Retinal pigment epithelial cell (primary cell): ENCODE measurements around a stretch of chr17.

DNA sequence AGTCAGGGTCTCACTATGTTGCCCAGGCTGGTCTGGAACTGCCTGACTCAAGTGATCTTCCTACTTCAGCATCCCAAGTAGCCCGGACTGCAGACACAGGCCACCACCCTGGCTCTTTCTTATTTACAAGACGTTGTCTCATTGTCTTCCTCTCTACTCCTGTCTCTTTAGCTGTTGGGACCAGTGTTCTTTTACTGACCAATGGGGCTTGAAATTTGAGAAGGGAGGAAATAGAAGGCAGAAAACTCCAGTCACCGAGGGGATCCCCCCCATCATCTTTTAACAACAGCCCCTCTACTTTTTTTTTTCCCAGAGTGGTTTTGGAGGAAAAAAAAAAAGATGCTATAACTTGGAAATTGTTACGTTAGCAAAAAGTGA is 1.2 kb downstream of the SCPEP1 start:
- RRBS: no CpG with 5 or more reads among the region's 4 CpGs

DNA sequence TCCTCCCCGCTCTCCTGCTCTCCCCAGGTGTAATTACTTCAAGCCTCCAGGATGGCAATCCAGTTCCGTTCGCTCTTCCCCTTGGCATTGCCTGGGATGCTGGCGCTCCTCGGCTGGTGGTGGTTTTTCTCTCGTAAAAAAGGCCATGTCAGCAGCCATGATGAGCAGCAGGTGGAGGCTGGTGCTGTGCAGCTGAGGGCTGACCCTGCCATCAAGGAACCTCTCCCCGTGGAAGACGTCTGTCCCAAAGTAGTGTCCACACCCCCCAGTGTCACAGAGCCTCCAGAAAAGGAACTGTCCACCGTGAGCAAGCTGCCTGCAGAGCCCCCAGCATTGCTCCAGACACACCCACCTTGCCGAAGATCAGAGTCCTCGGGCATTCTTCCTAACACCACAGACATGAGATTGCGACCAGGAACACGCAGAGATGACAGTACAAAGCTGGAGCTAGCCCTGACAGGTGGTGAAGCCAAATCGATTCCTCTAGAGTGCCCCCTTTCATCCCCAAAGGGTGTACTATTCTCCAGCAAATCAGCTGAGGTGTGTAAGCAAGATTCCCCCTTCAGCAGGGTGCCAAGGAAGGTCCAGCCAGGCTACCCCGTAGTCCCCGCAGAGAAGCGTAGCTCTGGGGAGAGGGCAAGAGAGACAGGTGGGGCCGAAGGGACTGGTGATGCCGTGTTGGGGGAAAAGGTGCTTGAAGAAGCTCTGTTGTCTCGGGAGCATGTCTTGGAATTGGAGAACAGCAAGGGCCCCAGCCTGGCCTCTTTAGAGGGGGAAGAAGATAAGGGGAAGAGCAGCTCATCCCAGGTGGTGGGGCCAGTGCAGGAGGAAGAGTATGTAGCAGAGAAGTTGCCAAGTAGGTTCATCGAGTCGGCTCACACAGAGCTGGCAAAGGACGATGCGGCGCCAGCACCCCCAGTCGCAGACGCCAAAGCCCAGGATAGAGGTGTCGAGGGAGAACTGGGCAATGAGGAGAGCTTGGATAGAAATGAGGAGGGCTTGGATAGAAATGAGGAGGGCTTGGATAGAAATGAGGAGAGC is 20.7 kb downstream of the AKAP1 start:
- RRBS: no CpG with 5 or more reads among the region's 28 CpGs

DNA sequence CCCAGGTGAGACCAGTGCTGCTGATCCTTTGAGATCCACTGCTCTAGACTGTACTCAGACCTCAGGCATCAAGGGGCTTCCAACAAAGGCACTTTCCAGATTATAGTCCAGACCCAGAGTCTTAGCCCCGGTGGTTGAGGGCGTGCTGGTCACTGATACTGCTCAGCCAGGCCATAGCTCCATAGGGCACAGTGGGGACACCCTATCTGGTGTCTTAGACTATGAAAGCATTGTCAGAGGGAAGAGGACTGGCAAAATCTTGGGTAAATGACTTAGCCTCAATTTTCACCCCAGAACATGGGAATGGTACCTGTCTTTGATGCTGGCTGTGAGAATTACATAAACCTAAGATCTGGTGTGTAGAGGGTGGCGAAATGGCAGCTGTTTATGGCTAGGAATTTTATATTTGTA is 32.1 kb downstream of the AKAP1 start:
- RRBS: no CpG with 5 or more reads among the region's 3 CpGs

DNA sequence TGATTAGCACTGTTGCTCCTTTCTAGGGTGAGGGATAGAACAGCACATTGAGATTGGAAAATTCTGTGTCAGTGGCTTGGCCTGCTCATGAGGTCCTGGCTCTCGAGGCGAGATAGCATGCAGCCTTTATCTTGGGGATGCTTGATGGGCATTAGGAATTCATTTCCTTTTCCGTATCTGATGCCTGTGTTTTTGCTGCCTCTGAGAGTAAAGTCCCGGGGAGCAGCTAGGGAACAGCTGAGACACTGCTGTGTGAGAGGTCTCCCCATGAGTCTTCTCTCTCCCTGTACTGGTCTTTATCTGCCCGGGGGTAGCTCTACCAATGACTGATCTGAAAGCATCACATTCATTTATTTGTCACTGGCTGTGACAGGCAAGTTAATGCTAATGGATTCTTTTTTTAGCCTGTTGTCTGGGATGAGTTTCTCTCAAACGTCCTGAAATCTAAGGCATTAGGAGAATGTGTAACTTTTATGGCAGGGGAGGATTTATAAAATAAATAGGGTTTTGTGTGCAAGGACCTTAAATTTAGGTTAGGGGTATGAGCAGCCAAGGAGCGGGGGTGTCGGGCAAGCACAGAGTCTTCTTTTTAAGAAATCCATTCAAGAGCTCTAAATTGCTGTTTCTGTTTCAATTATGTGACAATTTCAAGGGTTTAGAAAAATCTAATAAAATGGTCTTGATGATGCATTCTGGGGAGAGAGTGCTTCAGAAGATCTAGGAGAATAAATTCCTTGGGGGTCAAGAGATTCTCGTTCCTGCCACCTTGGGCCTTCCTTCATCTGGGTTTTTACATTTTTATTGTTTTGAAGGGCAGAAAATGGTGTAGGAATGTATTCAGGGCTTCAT is 14.7 kb downstream of the MSI2 start:
- RRBS: 63% methylated on average over 2 of the region's 9 CpGs

GRCh38 chr17:57284466-57284901 is 28.2 kb downstream of the MSI2 start:
- RRBS: no CpG with 5 or more reads among the region's 3 CpGs

- RRBS: no CpG with 5 or more reads among the region's 17 CpGs
Observed at GRCh38 chr17:57287712-57288775, 31.7 kb downstream of the MSI2 start.

- RRBS: no CpG with 5 or more reads among the region's 12 CpGs
Observed at GRCh38 chr17:57295093-57296355, 39.2 kb downstream of the MSI2 start.

- RRBS: no CpG with 5 or more reads among the region's 5 CpGs
Observed at GRCh38 chr17:57434736-57435435, 178.6 kb downstream of the MSI2 start.

DNA sequence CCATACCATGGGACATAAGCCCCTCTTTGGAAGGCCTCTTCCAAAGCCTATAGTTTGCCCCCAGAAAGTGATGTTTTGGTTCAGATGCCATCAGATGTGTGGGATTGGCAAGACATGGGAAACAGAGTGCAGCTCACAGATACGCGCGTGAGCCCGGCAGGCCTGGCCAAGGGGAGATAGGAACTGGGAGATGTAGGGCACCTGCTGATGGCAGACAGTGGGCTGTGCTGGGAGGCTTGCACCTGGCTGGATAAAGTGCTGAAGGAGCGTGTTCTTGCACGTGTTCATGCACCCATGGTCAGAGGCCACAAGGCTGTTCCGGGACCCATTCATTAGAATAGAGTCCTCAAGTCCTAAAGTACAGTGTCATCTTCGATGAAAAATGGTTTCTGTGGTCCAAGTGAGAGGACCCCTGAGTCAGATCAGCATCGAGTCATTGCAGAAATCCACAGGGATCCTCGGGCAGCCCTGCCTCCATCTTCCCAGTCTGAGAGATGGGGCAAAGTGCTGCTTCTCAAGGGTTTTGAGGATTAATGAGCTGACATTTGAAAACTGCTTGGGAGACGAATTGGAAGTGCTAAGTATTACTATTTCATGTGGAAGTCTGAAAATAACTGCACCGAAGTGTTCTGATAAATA is 236.4 kb downstream of the CCDC182 start:
- RRBS: no CpG with 5 or more reads among the region's 12 CpGs

DNA sequence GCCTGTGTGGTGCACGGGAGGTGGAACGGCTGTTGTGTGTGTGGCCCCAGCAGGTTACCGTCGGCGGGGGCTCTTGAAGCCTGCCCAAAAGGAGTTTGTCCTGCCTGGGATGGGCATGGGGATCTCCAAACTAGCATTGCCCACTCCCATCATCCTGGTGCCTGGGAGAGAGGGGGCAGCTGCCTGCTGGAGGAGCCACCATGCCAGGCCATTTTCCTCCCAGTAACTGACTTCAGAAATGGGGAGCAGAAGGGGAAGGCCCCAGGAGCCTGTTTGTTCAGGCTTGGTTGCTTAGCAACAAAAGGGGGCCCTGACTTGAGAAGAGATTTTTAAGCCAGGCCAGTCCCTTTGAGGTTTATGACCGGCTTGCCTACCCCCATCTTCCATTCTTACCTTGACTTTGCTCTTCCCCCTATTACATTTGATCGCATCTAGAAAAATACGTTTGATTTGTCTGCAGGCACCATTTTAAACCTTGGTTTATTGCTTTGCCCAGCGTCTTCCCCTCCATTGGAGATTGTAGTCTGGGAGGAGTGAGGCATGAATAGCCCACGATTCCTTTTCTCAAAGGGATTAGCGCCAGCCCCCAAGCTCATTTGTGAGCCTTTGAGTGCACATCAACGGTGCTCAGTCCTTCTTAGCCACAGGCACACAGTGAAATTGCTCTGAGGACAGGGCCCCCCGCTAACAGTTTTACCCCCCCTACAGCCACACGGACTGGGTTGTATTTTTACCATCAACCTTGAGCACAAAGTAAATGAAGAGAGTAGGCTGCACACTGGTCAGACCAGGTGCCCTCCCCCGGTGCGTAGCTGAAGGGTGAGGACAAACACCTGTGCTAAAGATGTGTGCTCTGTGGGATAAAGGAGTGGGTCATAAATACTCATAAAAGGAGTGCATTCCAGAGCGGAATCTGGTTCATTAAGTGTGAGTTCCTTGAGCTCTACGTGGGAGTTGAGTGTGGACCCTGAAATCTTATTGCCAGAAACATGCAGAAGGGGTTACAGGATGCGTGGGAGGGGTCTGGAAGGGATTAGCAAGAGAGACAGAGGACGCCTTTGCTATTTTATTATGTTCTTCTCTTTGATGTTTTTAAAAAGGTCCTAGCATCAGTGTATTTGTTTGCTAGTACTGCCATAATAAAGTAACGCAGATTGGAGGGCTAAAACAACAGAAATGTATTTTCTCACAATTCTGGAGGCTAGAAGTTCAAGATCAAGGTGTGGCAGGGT is 217.3 kb downstream of the CCDC182 start:
- RRBS: no CpG with 5 or more reads among the region's 21 CpGs

- RRBS: no CpG with 5 or more reads among the region's 10 CpGs
Observed at GRCh38 chr17:57548447-57549112, 196.5 kb downstream of the CCDC182 start.

DNA sequence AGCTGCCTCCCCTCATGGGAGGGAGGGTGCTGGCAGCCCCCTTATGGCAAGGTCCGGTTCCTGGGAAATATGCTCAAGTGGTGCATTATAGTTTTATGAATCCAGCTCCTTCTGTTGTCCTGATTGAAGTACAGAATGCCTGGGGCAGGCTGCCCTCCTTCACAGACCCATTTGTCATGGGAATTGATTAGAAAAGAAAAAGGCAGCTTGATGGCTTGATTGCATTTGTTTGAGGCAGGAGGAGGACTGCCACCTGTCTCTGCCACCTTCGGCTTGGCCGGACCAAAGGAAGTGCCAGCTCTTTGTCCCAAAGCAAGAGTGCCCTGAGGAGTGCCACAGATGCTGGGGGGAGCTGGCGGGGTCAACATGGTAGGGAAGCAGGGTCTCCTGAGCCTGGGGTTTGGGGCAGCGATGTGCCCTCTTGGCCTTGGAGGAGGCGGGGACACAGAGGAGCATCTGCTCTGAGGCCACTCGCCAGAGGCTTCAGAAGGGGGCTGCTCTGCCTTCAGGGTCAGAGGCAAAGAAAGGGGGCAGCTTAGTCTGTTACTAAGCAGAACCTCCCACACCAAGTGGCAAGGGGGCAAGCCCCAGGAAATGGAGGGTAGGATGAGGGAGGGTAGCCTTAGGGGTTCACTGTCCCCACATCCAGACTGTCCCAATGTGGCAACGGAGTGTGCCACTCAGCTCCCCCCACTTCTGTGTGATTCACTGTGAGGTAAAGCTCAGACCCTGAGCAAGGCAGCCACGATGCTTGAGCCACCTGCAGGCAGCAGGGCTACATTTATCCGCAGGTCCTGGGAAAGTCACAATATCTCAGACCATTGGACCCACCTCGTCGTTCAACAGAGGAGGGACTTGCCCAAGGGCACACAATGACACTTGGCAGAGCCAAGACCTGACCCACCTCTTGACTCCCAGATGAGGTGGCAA is 18.3 kb downstream of the CCDC182 start:
- RRBS: no CpG with 5 or more reads among the region's 12 CpGs

- RRBS: no CpG with 5 or more reads among the region's 13 CpGs
Observed at GRCh38 chr17:57833077-57833684, 16.7 kb downstream of the MRPS23 start.

GRCh38 chr17:57846675-57847064 is 3.2 kb downstream of the MRPS23 start:
- RRBS: no CpG with 5 or more reads among the region's 7 CpGs

DNA sequence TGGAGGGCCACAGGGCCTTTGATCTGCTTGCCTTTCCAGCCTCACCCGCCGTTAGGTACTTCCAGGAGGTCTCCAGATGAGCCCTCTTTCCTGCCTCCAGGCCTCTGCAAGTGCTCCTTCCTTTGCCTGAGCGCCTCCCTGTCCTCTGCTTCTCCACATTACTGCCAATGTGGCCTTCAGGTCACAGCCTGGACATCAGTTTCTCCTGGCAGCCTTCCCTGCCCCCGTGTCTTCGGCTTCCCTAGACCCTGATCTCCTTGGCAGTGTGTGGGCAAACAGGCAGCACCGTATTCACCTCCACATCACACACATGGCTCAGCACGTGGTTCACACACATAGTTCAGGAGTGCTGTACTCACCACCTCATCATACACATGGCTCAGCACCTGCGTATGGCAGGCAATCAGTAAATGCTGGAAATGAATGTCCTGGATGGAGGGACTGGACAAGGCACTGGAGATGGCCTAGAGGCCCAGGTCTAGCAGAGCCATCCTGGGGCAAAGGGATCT is 26.4 kb upstream of the MRPS23 start:
- RRBS: no CpG with 5 or more reads among the region's 8 CpGs

DNA sequence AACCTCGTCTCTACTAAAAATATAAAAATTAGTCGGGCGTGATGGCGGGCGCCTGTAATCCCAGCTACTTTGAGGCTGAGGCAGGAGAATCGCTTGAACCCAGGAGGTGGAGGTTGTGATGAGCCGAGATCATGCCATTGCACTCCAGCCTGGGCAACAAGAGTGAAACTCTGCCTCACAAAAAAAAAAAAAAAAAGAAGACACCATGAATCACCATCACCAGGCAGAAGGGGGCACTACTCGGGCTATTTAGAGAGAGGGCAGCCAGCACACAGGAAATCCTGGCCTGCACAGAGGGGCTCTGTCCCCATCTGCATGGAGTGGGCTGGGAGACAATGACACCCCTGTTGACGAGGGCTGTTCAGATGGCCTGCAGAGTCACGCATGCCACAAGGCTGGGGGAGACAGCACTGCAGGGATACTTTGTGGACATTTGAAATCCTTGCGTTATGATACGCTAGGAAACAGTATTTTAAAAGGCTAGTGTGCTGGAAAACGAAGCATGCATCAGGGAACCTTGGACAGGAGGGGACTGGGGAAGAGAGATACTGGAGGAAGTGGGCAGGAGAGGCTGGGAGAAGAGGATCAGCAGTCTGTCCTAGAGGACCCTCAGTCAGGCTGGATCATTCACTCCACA is 48.3 kb downstream of the CUEDC1 start:
- RRBS: no CpG with 5 or more reads among the region's 13 CpGs

DNA sequence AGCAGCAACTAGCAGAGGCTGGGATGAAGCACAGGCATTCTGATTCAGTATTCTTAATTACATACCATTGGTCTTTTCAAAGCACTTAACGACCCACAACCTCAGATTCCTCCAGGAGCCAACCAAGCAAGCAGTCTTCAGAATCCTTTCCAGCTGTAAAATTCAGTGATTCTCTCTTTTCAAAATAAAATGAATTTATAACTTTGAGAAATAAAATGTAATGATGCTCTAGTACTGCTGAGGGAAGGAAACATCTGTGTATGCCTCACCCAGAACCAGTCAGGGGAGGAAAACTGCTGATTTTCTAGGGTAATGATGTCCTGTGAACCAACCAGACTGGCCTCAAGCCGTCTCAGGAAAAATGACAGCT is 9.1 kb downstream of the CUEDC1 start:
- RRBS: no CpG with 5 or more reads among the region's 2 CpGs

DNA sequence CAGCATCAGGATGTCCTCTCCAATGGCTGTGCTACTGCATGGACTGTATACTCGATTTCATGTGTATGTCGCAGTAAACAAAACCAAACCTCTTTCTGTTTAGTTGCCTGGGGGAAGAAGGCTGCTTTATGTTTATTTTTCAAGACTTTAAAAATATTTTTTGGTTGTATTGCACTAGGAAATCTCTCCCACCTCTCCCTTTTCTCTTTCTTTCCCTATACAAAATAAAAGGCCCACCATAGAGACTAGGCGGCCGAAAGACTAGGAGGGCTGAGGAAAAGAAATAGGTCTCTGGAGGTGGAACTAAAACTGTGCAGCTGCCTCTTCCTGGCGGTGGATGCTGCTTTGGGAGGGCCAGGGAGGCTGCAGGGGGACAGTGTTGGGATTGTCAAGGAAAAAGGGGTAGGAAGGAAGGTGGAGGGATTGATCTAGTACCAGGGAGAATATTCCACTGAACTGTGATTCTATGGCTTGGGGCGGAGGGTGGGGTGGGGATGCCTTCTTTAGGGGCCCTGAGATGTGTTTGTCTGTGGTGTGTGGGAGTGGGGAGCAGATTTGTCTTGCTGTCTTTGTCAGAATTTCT is 6.2 kb downstream of the DYNLL2 start:
- RRBS: no CpG with 5 or more reads among the region's 6 CpGs

- RRBS: no CpG with 5 or more reads among the region's 3 CpGs
Observed at GRCh38 chr17:58091610-58092401, 8.6 kb downstream of the DYNLL2 start.

- RRBS: no CpG with 5 or more reads among the region's 6 CpGs
Observed at GRCh38 chr17:58219842-58220271, 802 bp upstream of the MKS1 start.